Camera-type eye (tissue), 1 donor: ENCODE measurements around a stretch of chr2.

DNA sequence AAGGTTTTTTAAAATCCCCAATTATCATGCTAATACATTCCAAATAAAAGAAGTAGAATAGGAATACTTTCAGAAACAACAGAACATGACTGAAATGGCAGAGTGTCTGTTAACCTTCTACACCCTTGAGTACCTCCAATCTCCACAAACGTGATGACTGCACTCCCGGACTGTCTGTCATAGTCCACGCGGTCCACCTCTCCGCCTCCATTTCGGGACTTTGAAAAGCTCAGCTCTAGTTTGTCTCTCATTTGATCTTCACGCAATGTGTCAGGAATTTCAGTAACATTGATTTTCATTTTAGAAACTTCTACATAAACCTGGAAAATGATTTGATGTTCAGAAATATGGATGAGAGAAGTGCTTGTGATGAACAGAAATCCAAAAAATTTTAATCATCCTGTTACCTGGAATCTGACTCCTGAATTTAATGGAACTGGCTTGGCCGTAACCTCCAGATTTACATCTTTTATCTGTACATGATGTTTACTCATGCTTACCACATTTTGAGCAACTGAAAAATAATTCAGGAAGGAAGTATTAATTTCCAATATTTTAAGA is 13.8 kb upstream of the RBM43 start:
- RAMPAGE, long total RNA, result no peak

DNA sequence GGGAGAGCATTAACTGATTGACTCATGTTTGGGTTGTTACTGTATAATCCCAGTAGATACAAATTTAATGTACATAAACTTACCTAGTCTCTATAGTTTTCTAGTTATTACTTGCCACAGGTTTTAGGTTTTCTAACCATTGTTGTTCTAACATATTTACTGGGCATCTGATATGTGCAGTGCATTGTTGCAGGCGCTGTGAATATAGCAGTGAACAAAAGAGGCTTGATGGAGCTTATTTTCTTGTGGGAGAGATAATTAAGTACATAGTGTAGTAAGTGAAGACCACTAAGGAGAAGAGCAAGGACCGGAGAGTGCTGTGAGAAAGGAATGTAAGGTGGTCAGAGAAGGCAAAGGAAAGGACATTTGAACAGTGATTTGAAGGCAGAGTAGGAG is 11.3 kb downstream of the RIF1 start:
- RAMPAGE, long total RNA, result no peak

GRCh38 chr2:151775024-151775889 is 41.0 kb upstream of the NEB start:
- RAMPAGE, long total RNA, result no peak

DNA sequence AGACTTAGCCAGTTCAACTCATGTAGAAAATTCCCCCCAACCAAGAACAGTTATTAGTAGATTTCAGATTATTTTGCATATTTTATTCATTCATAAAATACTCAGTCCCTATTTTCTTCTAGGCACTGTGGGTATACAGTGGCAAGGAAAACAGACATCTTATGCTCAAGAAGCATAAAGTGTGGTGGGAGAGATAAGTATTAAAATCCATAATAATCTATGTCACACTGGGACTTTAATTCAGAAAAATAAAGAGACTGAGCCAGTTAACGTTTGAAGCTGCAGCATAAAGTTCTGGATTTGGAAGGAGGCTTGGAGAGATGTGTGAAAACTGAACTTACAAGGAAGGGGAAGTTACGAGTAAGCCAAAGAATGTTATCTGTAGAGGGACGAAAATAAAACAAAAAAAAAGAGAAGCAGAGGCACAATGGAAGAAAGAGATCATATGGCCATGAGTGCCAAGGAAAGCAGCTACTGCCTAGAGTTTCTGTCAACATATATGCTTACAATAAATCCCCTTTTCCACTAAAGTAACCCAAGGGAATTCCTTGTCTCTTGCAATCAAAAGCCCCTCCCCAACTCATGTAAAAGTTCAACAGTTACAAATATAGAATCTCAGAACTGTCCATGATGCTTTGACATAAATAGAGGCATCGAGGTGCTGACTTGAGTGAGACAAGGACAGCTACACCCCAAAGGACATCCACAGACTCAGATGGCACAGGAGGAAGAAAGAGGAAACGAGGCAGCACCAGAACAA is 16.0 kb upstream of the ARL5A start:
- RAMPAGE, long total RNA, result no peak

- RAMPAGE, long total RNA, result no peak
These were observed 1.7 kb downstream of the STAM2 start for GRCh38 chr2:152173822-152174247.

DNA sequence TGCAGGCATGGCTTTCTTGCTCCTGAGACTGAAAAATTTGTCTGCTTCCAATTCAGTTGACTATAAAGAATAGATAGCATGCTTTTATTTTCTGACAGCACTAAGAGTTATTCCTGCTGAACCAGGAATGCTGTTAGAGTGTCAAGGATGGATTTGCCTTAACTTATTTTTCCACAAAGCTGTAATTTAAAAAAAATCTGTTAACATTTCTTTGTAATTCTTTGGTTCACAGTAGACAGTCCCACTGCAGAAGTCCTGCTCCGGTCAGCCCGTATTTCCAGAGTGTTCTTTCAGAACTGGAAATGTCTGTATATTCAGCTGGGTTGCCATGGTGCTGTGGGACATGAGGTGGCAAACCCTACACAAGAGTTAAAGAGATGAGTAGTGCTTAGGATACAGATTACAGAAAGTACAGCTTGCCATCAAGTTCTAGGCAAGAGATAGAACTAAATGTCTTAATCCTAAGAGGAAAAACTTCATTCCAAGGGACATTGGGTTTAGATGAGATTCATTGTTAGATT is 60.0 kb downstream of the FMNL2 start:
- RAMPAGE, long total RNA, result no peak

DNA sequence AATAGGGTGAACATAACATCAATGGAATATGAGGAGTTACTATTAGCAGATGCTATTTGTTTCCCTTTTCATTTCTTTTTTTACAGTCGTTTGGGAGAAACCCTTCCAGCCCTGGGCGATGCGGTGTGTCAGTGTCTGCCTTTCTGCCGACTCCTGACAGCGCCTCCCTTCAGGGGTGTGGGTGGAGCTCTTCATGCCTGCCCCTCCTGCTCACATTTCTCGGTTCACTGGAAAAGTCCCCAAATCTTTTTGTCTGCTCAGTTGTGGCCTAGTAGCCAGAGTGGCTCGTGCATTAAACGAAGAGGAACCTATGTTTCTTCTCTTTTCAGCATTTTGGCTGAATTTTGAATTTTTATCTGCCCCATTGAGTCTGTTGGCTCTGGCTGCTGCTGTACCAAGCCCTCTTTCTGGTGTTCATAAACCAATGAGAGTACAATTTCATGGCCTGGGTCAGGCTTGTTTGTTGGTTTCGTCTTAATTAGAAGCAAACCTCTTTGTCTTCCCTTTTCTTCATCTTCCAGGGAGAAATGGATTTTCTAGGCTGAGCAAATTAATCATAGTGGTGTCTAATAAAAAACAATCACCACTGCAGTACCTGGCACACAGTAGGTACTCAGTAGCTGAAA is 72.4 kb downstream of the FMNL2 start:
- RAMPAGE, long total RNA, result no peak

DNA sequence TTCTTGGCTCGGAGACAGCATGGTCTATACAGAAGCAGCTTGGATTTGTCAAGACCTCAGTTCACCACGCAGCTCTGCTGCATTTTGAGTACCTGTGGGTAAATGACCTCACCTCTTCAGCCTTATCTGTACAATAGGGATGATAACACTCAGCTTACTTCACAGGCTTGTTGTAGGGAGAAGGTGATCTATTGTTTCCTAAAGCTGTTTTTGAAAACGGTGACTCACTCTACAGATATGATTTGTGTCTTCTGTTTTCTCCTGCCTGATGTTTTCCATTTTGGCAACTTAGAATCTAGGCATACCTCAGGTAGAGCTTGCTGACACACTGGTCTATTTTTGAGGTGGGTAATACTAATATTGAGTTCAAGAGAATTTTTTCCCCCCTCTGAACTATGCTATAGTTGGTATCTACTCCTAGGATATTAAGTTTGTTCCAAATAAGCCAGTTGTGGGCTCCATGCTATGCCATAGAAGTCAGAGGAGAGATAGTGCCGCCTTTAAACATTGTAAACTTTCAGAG is 80.3 kb downstream of the FMNL2 start:
- RAMPAGE, long total RNA, result no peak

GRCh38 chr2:152492098-152492566 is 157.2 kb downstream of the FMNL2 start:
- RAMPAGE, long total RNA, result no peak

- RAMPAGE, long total RNA, result no peak
These were observed 140.5 kb downstream of the PRPF40A start for GRCh38 chr2:152576540-152577478.

- RAMPAGE, long total RNA, result no peak
These were observed 66.6 kb downstream of the PRPF40A start for GRCh38 chr2:152650354-152651333.

GRCh38 chr2:152719272-152719485 is 759 bp downstream of the ARL6IP6 start:
- RAMPAGE, long total RNA, result no peak

GRCh38 chr2:154206714-154206952 is 334.9 kb downstream of the GALNT13 start:
- RAMPAGE, long total RNA, result no peak

- RAMPAGE, long total RNA, result no peak
These were observed 546 bp upstream of the KCNJ3 start for GRCh38 chr2:154697833-154698465.

DNA sequence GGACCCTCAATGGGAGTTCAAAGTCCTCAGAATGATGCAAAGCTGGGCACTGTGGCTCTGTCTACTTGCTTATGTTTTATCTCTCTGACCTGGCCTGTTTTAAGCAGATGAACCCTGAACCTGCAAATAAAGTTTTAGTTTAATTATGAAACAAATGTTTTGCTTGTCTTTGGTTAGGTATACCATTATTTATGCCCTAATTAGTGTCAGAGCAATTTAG is 22.5 kb downstream of the NR4A2 start:
- RAMPAGE, long total RNA, result no peak

GRCh38 chr2:156342110-156342816 is 9.7 kb upstream of the NR4A2 start:
- RAMPAGE, long total RNA, result no peak

- RAMPAGE, long total RNA, result no peak
These were observed 37.0 kb upstream of the GPD2 start for GRCh38 chr2:156398893-156399867.

DNA sequence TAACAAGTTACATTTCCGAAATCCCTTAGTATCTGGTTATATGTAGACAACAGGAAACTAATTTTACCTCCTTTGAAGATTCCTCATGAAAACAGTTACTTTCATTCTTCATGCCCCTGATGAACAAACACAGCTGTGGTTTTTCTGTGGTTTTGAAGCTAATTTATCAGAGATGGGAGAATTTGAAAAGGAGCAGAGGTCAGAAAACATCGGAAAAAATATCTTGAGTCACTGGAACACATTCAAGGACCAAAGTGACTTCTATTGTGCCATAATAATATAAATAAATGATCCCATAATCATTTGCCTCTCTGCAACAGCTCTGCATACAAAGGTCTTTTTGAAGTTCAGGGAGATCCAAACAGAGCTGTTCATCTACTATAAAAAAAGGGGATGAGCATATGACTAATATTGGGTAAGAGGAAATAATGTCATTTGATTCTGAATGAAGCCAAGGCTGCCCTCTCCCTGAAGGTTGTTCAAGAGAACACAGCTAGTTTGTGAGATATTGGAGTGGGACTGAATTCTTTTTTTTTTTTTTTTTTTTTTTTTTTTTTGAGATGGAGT is 201.3 kb upstream of the GALNT5 start:
- RAMPAGE, long total RNA, result no peak

- RAMPAGE, long total RNA, result no peak
These were observed 74.8 kb upstream of the GALNT5 start for GRCh38 chr2:157182773-157183123.

GRCh38 chr2:157246828-157247291 is 10.6 kb upstream of the GALNT5 start:
- RAMPAGE, long total RNA, result no peak